RPMI7951 (cell line): ENCODE data around the gene RDH14.

DNA sequence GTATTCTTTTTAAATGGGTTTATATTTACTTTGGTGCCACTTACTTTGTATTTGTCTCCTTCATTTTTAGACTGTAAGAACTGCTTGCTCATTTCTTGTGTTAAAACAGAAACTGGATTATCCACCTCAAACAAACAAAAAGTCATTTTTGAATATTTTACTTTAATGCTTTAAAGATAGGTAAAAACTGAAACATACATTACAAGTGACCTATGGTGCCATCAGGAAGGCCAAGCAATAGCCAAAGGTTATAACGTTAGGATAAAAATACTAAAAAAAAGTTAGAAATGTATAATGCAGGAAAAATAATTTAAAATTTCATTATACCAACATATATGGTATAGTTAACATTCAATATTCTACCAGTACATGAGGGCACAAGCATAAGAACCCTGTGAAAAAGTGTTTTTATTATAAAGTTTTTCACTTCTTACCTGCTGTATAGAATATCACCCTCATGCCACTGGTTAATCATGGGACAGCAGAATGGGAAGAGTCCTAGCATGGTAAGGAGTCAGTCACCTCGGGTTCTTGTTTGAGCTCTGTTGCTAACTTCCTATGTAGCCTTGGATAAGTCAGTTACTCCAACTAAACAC is 27.2 kb downstream of the SMC6 start:
- RAMPAGE, long total RNA = no peak

DNA sequence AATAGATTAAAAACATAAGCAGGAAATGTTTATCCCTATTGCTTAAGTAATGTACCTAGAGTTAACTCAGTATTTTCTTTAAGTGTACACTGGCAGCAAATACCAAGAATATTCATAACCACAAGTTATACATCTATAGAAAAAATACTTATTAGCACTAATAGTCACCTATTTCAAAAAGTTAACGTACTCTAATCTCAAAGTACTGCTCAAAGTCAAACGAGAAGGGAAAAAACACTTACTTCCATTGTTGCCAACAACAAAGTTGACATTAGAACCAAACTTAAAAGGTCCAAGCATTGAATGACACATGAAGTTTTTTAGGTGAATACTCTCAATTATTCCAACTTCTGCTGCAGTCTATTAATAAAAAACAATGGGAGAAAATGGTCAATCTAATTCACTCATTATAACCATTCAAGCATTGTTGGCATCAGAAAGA is 12.2 kb downstream of the SMC6 start:
- RAMPAGE, long total RNA = no peak

DNA sequence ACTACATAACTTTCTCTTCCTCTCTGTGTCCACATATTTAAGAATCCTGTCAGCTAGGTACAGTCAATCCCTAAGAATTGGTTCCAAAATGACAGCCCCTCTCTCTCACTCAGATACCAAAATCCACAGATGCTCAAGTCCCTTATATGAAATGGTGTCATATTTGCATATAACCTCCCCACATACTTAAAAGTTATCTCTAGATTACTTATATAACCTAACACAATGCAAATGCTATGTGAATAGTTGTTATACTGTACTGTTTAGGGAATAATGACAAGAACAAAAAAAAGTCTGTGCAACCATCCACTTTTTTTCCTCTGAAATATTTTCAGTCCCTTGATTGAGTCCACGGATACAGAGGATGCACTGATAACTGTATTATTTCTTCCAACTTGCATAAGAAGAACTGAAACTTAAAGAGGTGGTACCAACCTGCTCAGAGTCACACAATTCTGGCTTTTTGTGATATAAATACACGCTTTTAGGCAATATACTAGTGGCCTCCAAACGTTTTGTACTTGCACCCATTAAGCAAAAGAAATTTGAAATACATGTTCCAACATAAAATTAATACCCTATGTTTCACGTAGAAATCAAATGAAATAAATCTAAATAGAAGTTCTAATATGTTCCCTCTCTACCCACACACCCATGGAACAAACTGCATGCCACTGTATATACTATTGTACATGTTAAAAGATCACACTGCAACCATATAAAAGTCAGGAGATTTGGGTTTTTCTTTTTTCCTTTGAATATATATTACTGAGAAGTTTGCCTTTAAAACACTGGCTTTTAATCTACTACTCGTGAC is 1.3 kb downstream of the SMC6 start:
- RAMPAGE, long total RNA = no peak

- RAMPAGE, long total RNA = no peak
These were observed 9.9 kb downstream of the GEN1 start for GRCh38 chr2:17763554-17764485.

DNA sequence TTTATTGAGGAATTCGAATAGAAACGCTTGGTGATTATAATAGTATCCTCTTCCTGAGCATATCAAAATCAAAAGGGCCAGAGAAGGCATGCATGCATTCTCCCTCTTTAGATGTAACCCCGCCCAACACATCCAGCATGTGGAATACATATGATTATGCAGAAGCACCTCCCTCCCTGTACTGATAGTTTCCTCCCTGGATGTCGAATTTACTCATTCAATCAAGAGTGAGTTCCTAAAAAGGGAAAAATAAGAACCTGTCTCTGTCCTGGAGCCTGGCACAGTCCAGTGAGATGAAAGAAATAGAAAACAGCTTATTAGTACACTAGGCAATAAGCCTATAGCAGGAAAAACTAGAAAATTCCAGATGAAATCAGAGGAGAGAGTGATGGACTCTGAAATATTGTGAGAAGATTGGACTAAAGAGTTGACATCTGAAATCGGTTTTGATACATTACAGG is 262.8 kb downstream of the RDH14 start:
- RAMPAGE, long total RNA = no peak

DNA sequence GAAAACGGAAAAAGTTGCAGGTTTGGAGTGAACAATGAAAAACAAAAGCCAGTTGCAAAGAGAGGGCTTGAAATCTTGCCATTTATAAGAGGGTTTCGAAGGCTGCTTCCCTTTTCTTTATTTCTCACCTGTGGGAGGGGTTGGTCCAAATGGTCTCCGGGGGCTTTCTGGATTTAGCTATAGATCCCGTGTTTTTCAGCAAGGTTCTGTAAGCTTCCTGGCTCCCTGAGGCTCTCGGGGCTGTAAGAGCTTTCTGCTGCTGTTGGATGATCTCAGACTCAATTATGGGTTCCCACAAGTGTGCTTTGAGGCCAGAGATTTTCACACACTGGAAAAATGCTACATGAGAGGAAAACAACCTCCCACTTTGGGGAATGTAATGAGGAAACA is 249.2 kb downstream of the RDH14 start:
- RAMPAGE, long total RNA = no peak

DNA sequence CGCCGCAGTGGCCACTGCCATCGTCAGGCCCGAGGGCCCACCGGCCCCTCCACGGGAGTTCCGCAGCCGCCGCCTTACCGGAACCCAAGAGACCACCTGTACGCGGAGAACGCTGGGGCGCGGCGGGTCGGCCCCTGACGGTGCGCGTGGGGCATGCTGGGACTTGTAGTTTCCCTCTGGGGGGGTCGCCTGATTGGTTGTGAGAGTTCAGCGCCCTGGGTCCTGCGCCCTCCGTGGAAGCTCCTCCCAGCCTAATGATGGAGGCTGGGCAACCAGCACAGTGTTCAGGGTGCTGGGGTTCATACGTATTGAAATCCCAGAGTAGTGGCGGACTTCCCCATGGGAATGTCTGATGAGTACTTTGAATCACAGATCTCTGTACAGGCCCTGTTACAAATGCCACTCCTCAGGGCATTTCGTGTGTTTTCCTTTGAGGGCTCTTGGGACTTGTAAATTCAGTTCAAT is at the start of gene RDH14:
RDH14 (minus strand) TSS at position 102 of the 465 bp plus-strand sequence.
- RAMPAGE, long total RNA = no peak

- RAMPAGE, long total RNA = no peak
These were observed 372.6 kb upstream of the NT5C1B start for GRCh38 chr2:18961884-18962364.

GRCh38 chr2:19356572-19356973 is 1.9 kb downstream of the OSR1 start:
- RAMPAGE, long total RNA = no peak

- RAMPAGE, long total RNA = no peak
These were observed 673 bp downstream of the TTC32 start for GRCh38 chr2:19900792-19901828.

DNA sequence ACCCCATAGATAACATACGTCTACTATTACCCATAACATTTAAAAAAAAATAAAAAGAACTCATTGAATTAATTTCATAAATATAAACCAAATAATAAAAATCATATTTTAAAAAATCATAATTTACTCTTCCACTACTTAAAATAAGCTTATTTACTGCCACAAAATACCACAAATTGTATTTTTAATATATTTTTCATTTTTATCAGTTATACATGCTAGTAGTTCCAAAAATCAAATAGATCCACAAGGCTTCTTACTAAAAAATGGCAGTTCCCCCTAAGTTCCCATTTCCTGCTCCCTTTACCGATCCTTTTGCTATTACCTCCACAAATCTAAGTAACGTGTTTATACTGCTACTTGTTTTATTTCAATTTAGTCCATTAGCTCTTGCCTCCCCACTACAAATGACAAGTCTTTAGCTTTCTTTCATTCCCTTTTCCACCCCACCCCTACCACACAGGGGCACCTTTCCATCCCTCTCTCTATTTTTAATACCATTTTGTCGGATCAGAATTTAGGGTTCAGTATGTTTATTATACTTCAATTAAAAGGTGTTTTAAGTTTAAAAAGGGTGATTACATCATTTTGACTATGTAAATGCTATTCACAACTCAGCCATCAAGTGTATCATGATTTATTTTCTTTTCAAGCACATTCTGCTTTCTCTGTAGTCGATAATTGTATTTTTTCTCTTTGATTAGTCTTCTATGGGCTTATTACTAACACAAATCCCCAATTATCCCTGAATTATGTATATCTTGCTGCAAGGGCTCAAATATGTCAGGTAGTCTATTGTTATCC is 27.0 kb downstream of the WDR35 start:
- RAMPAGE, long total RNA = no peak

DNA sequence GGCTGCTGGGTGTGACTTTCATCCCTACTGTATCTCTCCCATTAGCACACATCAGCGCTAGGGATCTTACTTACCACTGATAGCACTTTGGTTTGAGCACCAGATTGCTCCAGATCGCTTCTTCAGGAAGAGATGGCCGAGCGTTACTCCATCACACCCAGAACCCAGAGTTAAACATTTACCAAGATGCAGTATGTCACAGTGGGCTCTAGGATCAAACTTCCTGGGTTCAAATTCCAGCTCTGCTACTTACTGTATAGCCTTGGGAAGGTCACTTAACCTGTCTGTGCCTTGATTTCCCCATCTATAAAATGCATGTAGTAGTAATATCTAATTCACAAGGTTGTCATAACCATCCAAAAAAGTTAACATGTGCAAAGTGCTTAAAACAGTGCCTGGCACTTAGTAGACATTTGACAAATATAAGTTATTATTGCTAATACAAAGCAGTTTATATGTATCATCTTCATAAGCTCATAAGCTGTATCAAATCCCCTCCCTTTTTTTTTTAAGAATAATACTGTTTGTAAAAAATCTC is 57.7 kb upstream of the LAPTM4A start:
- RAMPAGE, long total RNA = no peak

- RAMPAGE, long total RNA = no peak
These were observed 79.3 kb downstream of the SDC1 start for GRCh38 chr2:20145516-20146066.

GRCh38 chr2:20151037-20151657 is 73.8 kb downstream of the SDC1 start:
- RAMPAGE, long total RNA = no peak

DNA sequence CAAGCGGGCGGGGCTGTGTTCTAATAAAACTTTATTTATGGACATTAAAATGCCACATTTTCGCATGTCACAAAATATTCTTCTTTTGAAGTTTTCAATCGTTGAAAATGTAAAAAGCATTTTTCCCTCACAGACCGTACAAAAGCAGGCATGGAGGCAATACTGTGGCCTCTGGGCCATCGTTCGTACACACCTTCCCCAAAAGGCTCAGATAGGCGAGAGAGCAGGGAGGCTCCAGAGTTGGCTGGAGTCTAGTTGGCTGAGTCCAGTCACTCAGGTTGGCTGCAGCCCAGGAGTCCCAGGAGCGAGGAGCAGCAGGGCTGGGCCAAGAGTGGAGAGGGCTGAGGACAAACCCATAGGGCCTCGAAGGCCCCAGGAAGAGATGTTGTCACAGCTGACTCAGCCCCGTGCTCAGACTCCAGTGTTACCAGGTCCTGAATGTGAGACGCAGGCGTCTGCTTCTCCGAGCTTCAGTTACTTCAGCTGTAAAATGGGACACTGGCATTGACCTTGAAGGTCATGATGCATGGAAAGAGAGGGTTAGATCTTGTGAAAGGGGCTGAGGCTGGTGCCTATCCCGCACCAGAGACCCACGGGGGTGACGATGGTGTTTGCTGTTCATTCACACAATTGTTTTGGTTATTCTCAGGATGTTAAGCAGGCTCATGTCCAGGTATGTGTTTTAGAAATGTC is 42.4 kb downstream of the SDC1 start:
- RAMPAGE, long total RNA = no peak

GRCh38 chr2:20197893-20198489 is 26.9 kb downstream of the SDC1 start:
- RAMPAGE, long total RNA = no peak

DNA sequence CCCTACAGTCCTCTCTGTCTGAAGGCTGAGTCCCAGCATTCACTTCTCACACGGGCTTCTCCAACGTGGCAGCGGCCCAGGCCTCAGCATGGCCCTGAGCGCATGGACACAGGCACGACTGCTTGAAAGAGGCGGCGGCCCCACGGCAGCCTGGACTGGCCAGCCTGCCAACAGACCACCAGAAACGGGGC is 23.2 kb downstream of the SDC1 start:
- RAMPAGE, long total RNA = no peak

DNA sequence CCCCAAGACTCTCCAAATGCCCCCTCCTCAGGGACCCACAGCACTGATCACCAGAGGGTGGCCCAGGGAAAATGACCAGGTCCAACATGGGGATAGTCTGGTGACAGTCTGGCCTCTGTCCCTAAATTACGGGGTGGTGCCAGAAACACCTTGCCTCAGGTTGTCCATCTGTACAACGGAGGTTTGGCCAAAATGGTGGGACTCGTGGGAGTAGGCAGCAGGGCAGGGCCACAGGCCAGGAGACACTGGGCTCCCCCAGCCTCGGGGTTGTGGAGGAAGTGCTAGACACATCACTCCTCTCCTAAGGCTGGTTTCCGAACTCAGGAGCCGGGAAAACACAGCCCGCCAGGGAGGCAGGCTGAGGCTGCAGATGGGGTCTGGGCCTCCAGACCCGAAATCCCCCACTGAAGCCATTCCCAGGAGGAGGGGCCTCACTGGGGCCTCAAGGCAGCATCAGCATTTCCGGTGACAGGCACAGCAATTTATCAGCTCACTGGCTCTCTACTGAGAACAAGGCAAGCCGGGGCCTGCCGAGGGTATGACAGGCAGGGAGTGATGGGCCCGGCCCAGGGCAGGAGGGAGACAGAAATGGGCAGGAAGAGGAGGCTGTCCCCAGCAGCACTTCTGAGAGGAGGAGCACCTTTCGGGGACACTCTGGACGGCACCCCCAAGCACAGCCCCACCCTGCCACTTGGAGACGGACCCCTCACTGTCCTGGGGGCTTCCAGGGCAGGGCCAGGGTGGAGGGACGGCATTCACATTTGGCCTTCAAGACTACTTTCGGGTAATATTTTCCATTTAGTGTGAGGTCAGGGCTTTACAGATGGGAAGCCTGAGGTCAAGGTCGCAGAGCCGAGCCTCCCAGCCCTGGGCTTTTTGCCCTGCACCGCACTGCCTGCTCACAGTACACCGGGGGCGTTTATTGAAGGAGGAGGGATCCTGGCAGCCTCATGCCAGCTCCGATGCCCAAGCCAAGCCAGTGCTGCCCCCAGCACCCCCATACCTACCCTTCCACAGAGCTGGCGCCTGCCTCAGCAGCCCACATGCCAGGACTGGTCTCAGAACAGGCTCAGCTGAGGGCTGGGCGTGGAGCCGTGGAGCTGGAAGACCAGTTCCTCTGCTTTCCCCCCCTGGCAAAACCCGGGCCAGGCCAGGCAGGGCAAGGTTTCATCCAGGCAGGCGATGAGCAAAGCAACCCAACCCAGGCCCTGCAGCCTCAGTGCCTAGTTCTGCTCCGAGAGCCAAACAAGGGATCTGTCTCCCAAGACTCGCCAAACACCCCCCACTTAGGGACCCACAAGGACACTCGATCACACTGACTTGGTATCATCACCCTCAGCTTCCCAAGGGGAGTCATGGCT is 12.3 kb downstream of the SDC1 start:
- RAMPAGE, long total RNA = no peak

DNA sequence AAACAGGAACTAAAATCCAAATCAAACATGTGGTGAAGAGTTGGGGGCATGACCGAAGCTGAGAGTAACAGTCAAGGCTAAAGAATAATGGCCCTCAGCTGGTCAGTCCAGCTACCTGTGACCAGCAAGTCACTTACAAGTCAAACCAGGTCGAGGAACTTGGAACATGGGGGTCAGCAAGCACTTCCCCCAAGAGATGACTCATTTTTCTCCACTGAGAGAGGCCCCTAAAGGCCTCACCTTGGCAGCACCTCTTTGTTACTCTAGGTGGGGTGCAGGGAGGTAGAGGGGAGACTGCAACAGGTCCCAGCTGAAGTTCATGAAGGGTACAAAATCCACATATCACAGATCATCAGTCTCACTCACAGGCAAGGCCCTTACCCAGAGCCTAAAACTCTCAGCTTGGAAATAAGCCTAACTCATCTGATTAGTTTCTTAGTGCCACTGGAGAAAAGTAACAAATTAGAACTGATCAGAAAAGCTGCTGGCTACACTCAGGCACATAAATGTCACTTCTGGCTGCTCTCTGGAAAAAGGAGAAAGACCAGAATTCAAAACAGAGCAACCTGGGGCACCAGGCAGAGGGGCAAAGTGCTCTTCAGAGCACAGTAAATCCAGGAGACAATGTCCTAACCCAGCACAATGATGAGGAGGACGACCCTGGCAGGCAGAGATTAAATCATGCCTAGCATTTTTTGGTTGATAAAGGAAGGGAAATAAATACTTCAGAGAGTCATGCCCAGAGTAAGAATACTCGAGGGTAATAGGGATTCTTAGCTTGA is 3.9 kb downstream of the SDC1 start:
- RAMPAGE, long total RNA = no peak

DNA sequence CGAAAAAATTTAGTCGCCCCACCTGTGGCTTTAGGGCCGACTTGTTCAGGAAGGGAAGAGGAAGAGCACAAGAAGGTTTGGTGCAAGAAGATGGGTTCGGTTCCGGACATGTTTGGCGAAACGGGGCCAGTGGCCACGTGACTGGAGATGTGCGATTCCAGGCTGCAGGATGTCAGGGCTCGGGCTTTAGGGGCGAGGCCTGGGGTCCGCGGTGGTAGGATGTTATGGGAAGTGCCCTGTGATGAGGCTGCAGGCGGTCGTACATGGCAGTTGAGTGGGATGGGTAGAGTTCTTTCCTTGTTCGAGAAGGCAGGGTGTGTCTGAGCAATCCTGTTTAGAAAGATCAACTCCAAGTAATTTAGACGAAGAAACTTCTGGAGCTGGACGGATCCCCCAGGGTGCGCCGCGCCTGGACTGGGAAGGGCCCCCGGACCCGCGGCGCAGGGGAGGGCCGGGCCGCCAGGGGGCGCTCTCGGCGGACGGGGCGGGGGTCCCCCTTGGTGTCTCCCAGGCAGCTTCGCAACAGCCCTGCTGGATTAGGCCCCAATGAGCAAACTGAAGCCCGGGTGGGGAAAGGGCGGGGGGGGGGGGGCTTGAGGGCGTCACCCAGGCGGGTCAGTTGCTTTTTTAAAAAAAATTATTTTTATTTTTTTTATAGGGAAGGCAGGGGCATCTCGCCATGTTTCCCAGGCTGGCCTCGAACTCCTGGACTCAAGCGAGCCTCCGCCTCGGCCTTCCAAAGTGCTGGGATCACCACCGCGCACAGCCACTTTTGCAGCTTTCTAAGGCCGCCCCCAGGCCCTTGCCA is 17.2 kb upstream of the SDC1 start:
- RAMPAGE, long total RNA = no peak